HT1080 (cell line): Measurements from ENCODE around the genes RMC1 and ANKRD29.

RAMPAGE:
- cytosol, long total RNA: no peak
- long total RNA: no peak
- nucleus, long total RNA: no peak
These were observed 72.9 kb upstream of the CTAGE1 start for GRCh38 chr18:22490641-22490973.

DNA sequence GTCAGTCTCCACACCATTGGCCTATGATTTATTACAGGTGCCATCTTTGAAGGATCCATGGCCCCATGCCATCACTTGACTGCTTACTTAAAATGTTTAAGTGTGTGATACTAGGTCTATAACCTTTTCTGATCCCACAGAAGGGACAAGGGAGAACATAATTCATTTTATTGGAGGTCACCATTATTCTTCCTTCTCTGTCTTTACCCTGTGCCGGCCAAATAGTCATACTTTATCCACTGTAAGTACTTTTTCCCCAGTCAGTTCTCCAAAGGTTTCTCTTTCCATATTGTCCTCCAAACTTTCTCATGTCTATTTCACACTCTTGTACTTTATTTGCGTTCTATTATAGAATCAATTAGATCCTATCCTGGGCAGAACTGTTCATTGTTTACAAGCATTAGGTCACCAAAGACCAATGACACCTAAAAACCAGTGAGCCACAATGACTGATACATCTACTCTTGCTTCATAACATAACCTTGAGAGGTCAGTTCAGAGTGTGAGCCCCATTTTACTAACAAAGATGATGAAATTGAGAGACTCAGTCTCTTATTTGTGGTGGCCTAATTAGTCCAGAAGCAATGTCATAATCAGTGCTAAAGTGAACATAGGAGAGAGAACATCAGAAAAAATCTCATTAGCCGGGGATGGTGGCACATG, 249.0 kb upstream of the RBBP8 start:
RAMPAGE:
- cytosol, long total RNA: no peak
- long total RNA: no peak
- nucleus, long total RNA: no peak

RAMPAGE:
- cytosol, long total RNA: no peak
- long total RNA: no peak
- nucleus, long total RNA: no peak
These were observed 222.0 kb upstream of the RBBP8 start for GRCh38 chr18:22710789-22711810.

DNA sequence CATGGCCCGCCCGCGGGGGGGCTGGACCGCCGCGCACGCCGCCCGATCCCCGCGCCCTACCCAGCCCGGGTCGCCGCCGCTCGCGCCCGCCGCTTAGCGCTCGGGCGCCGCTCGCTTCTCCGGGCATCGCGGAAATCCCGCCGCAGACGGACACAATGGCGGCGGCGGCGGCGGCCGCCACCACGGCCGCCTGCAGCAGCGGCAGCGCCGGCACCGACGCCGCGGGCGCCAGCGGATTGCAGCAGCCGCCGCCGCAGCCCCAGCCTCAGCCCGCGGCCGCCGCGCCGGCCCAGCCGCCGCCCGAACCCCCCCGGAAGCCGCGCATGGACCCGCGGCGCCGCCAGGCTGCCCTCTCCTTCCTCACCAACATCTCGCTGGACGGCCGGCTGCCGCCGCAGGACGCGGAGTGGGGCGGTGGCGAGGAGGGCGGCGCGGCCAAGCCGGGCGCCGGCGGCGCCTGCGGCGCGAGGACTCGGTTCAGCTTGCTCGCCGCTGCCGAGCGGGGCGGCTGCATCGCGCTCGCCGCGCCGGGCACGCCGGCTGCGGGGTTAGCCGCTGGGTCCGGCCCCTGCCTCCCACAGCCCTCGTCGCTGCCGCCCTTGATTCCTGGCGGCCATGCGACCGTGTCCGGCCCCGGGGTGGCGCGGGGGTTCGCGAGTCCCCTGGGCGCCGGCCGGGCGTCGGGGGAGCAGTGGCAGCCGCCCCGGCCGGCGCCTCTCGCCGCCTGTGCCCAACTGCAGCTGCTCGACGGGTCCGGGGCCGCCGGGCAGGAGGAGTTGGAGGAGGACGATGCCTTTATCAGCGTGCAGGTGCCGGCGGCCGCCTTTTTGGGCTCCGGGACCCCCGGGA, 547 bp downstream of the CABLES1 start:
RAMPAGE:
- cytosol, long total RNA: no peak
- long total RNA: no peak
- nucleus, long total RNA: no peak

RAMPAGE:
- cytosol, long total RNA: no peak
- long total RNA: no peak
- nucleus, long total RNA: no peak
These were observed 2.0 kb downstream of the CABLES1 start for GRCh38 chr18:23137198-23137715.

GRCh38 chr18:23503428-23504549, at the start of gene RMC1:
RMC1 (plus strand) TSS chr18:23503511.
RAMPAGE:
- cytosol, long total RNA: no peak
- long total RNA: no peak
- nucleus, long total RNA: no peak

DNA sequence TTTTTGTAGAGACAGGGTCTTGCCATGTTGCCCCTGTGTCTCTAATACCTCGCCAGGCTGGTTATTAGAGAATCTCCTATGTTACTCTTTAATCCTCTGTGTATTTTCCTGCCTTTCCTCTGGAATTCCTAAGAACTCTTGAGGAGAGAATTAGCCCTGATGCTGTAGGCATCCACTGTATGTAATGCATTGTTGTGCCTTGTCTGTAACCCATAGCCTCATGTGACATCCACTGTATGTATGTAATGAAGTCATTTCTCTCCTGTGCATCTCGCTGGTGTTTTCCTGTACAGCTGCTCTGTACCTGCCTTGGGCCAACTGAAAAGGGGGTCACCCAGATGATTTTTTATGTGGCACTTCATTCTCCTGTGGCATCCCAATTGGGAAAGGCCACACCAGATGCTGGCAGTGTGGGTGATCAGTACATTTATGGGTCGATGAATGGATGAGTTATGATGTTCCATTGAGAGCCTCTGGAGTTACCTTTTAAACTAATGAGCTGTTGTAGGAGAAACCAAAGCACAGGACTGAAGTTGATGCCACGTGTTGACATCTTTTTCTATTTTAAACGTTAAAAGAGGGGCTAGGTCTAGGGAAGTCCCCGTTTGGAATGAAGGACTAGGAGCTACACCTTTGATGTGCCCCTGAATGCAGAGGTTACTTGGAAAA, 22.6 kb downstream of the RMC1 start:
RAMPAGE:
- cytosol, long total RNA: no peak
- long total RNA: no peak
- nucleus, long total RNA: no peak

DNA sequence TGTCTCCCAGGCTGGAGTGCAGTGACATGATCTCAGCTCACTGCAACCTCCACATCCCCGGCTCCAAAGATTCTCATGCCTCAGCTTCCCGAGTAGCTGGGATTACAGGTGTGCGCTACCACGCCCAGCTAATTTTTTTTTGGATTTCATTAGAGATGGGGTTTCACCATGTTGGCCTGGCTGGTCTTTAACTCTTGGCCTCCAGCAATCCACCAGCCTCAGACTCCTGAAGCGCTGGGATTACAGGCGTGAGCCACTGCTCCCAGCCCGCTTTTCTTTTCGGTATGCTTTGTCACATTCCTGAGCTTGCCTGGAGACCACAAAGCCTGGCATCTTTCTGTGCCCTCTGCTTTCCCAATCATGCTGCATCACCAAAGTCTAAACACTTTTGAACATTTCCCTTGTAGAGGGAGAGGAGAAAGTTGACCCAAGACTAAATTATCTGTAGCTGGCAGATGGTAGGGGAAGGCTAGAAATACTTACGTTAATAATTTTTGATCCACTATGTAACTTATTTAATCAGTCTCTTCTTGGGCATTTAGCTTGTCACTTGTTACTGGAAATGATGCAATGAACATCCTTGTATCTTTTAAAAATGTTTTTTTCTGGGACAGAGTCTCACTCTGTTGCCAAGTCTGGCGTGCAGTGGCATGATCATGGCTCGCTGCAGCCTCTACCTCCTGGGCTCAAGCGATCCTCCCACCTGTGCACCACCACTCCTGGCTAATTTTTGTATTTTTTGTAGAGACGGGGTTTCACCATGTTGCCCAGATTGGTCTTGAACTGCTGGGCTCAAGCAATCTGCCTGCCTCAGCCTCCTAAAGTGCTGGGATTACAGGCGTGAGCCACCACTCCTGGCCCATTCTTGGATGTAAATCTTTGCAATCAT, 2.7 kb upstream of the NPC1 start:
RAMPAGE:
- cytosol, long total RNA: no peak
- long total RNA: no peak
- nucleus, long total RNA: no peak

GRCh38 chr18:23633834-23634092, 28.9 kb downstream of the ANKRD29 start:
RAMPAGE:
- cytosol, long total RNA: no peak
- long total RNA: no peak
- nucleus, long total RNA: no peak

GRCh38 chr18:23662039-23663389, at the start of gene ANKRD29:
ANKRD29 (minus strand) TSS chr18:23662911.
RAMPAGE:
- cytosol, long total RNA: no peak
- long total RNA: no peak
- nucleus, long total RNA: no peak

DNA sequence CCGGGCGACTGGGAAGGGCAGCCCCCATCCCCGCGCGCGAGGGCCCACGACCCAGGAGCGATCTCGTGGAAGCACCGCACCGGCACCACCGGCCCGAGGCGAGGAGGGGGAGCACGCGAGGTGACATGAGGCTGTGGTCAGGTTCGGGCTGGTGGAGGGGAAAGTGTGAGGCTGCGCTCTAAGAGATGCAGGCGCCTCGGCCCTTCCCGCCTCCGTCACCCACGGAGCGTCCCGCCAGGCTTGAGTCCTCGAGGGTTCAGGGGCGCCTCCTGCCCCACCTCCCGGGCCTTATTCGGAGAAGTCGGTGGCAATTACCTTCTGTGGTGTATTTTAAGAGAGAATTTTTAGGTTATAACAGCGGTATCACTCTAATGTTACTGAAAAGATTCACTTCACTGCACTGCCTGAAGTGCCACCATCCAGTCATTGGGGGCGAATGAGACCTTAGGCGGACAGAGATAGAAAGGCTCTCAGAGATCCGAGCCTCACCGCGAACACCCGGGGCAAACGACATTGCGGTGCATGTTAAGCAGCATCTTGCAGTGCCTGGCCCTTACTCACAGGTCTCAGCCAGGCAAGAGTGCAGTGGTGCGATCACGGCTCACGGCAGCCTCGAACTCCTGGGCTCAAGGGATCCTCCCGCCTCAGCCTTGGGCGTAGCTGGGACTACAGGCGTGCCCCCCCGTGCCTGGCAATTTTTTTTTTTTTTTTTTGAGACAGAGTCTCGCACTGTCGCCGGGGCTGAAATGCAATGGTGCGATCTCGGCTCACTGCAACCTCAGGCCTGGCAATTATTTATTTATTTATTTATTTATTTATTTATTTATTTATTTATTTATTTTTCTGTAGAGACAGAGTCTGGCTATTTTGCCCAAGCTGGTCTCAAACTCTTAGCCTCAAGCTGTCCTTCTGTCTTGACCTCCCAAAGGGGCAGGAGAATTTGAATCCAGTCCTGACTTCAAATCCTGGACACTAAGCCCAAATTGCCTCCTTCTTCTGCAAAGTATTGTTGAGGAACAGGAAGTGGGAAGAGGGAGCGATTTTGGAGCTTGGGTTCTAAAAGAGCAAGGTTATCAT, 1.2 kb downstream of the LAMA3 start:
RAMPAGE:
- cytosol, long total RNA: no peak
- long total RNA: no peak
- nucleus, long total RNA: no peak

GRCh38 chr18:23749657-23749988, 60.4 kb downstream of the LAMA3 start:
RAMPAGE:
- cytosol, long total RNA: no peak
- long total RNA: no peak
- nucleus, long total RNA: no peak

DNA sequence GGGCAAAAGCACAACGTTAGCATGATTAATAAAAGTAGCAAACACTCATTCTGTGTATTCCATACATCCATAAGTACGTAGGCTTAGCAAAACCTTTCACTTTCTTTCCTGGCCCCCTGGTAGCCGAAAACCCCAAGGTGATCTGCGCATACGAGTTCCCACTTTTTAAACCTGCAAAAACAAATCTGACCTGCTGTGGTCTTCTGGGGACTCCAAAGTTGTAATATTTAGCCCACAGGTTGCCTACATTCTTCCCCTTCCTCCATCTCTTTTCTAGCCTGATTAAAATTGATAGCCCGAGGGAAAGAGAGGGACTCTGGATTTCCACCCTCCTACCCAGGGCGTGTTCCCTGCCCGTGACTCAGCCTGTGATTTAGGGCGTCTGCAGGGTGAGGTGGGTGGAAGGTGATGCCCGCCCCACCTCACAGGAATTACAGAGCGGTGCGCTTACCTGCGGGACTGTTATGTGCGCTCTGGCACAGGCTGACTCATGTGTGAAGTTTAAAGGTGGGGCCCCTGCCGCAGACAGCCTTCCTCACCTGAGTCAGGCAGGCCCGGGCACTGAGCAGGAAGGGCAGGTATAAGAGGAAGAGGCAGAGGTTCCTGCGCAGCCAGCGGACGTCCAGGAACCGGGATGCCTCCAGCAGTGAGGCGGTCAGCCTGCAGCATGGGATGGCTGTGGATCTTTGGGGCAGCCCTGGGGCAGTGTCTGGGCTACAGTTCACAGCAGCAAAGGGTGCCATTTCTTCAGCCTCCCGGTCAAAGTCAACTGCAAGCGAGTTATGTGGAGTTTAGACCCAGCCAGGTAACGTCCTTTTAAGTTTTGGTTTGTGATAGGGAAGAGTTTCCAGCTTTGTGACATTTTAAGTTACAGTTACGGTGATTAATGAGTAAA, 141.9 kb upstream of the TTC39C start:
RAMPAGE:
- cytosol, long total RNA: no peak
- long total RNA: no peak
- nucleus, long total RNA: no peak

RAMPAGE:
- cytosol, long total RNA: no peak
- long total RNA: no peak
- nucleus, long total RNA: no peak
These were observed 123.1 kb upstream of the TTC39C start for GRCh38 chr18:23891510-23891886.

RAMPAGE:
- cytosol, long total RNA: no peak
- long total RNA: no peak
- nucleus, long total RNA: no peak
These were observed 78.2 kb upstream of the TTC39C start for GRCh38 chr18:23936347-23936705.

DNA sequence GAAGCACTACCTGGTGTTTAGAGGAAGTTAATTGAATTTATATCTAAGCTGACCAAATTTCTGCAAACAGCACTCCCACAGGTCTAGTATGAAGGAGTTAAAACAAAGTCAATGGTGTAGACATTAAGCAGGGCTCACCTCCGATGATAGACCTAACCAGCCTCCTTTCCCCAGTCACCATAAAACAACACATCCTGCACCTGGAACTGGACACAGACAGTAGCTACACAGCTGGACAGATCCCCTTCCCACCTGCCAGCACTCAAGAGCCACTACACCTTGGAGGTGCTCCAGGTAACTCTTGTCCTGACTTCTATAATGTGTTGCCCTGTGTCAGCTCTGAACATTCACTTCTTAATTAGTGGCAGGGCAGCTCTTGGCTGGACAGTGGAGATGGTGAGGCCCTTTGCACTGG, 61.7 kb upstream of the TTC39C start:
RAMPAGE:
- cytosol, long total RNA: no peak
- long total RNA: no peak
- nucleus, long total RNA: no peak

GRCh38 chr18:23965361-23965875, 49.1 kb upstream of the TTC39C start:
RAMPAGE:
- cytosol, long total RNA: no peak
- long total RNA: no peak
- nucleus, long total RNA: no peak

GRCh38 chr18:23982316-23983067, 32.1 kb upstream of the TTC39C start:
RAMPAGE:
- cytosol, long total RNA: no peak
- long total RNA: no peak
- nucleus, long total RNA: no peak

GRCh38 chr18:24000623-24001081, 13.9 kb upstream of the TTC39C start:
RAMPAGE:
- cytosol, long total RNA: no peak
- long total RNA: no peak
- nucleus, long total RNA: no peak

GRCh38 chr18:24033534-24034327, 19.2 kb downstream of the TTC39C start:
RAMPAGE:
- cytosol, long total RNA: no peak
- long total RNA: no peak
- nucleus, long total RNA: no peak